ENCODE results near the gene TYW1.

- PRO-cap, 2 experiments = no peak in any of the 2 experiments
Measured at GRCh38 chr7:66043589-66044185, 31.9 kb upstream of the ASL start.

DNA sequence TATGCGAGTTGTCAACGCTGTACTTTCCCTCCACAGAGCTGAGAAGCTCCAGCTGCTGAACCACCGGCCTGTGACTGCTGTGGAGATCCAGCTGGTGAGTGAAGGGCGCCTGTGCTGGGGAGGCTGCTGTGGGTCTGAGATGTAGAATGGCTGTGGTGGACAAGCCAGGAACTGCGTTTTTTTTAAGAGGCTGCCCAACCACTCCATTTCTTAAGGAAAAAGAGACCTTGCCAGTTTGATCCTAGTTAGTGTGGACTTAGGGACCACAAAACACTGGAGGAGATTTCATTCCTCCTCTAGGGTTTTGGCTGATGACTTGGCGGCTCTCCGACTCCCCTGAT lies 30.7 kb downstream of the CRCP start:
- PRO-cap, 2 experiments = no peak in any of the 2 experiments

GRCh38 chr7:66152441-66153373 lies 38.1 kb downstream of the CRCP start:
- PRO-cap, 2 experiments = no peak in any of the 2 experiments

- PRO-cap, 2 experiments = no peak in any of the 2 experiments
Measured at GRCh38 chr7:66306298-66306665, 101.1 kb downstream of the TPST1 start.

GRCh38 chr7:66352056-66352706 lies 147.0 kb downstream of the TPST1 start:
- PRO-cap, 2 experiments = no peak in any of the 2 experiments

DNA sequence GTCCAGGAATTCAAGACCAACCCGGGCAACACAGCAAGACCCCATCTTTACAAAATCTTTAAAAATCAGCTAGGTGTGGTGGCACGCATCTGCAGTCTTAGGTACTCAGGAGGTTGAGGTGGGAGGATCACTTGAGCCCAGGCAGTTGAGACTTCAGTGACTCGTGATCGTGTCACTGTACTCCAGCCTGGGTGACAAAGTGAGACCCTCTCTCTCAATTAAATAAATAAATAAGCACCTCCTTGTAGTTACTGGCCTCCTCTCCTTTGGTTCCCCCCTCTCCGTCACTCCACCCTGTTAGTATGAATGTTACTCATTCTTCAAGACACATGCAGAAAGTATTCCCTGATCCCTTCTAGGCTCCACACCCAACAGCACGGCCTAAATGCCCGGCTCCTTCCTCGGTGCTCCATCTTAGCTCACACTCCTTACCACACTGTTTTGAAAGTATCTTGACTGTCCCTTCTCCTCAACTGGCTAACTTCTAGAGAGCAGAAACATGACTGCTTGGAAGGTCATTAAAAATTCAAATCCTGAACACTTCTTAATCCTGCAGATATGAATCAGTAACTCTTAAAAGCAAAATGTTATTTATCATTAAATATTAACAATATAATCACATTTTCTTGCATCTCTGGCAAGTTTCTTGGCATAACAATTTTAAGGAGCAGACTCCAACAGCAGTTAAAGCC lies 38.0 kb upstream of the KCTD7 start:
- PRO-cap, 2 experiments = peak in 1 of 2 experiments; most common minus-strand start position 379 of the sequence (in 1)

DNA sequence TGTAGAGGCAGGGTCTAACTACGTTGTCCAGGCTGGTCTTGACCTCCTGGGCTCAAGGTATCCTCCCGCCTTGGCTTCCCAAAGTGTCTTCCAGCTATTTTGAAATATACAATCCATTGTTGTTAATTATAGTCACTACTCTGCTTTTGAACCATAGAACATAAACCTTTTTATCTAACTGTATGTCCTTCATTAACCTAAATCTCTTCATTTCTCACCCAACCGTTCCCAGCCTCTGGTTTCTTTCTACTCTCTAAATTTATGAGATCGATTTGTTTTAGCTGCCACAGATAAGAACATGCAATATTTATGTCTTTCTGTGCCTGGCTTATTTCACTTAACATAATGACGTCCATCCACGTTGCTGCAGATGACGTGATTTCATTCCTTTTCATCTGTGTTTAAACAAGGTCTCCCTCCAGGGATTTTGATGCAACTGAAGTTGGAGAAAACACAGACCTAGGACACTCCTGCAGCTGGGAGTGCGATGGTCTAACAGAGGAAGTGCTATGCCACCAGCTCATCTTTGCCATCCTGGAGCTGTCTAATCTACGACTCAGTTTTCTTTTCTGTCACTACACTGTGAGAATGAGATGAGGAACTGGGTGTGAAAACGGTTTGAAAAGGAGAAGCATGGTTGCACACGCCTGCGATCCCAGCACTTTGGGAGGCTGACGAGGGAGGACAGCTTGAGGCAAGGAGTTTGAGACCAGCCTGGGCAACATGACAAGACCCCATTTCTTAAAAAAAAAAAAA lies 1.6 kb upstream of the KCTD7 start:
- PRO-cap, 2 experiments = no peak in any of the 2 experiments

GRCh38 chr7:66888260-66888847 lies 32.7 kb upstream of the TMEM248 start:
- PRO-cap, 2 experiments = no peak in any of the 2 experiments

DNA sequence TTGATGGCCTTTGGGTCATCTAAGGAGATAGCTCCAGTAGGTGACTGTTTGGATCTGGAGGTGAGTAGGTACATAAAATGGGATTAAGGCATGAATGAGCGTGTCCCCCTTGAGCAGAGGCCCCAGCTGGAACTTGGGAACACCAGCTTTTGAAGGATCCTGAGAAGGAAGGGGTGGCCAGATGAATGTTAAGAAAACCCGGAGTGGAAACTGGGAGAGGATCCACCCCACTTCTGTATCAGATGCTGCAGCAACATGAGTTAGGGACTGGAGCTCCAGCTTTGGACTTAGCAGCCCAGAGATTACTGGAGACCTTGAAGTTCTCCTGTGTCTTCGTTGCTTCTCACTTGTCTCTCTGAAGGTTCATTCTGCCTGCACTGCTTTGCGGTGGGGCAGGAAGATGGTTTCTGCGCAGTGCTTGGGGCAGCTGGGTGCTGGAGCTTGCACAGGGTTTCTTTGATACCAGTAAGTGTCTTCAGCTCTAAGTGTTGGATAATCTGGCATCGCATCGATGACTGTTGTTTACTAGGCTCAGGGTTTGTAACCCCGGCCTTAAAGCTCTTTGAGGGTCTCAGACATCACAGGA lies 9.3 kb downstream of the TMEM248 start:
- PRO-cap, 2 experiments = peak in 1 of 2 experiments; most common plus-strand start position 195 of the sequence (in 1)

DNA sequence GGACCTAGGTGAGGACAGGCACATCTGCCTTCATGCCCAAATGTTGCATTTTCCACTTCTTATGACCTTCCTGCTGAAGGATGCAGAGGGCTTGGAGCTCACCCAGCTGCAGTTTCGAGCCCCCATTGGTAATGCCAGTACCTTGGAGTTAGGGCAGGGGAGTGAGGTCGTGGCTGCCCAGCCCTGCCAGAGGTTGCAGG lies 24.9 kb downstream of the SBDS start:
- PRO-cap, 2 experiments = no peak in any of the 2 experiments

DNA sequence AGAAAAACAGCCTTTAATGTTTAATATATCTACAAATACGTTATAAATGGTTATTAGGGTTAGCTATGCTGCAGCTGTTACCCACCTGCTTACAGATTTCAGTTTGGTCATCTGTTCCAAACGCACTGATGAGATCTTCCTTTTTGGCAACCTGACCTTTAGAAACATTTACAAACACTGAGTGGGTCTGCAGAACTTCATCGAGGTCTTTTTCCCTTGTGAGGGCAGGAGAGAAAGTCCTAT lies 1.3 kb downstream of the SBDS start:
- PRO-cap, 2 experiments = no peak in any of the 2 experiments

DNA sequence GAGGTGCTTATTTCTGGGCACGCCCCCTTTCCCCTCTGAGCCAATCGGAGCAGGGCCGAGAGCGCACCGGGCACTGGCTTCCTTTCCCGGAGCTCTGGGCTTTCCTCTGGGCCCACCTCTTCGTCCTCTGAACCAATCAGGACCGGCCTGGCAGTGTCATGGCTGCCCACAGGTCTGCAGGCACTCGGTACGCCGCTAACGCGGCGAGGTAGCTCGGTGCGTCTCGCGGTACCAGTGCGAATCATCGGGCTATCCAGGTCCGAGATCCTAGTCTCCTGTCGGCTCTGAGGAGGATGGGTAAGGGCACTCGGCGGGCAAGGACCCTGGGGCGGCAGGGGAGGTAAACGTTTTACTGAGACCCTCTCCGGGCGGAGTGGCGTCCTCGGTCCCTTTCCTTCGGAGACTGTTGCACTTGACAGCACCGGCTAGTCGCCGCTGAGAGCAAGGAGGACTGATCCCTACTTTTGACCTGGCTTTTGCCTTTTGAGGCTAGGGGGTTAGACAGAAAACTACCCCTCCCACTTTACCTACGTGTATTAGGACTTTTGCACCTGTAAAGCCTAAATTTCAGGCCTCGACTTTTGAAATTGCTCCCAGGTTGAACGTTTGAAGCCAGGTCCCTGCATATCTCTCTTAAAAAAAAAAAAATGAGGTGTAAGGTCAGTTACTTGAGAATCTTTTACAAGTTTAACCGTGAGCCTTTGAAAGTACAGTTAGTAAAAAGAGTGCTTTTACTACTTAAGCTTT lies at the start of gene TYW1:
Gene TYW1 (plus strand): TSS at position 148 of the 747 bp plus-strand sequence.
- PRO-cap, 2 experiments = peak in 2 of 2 experiments; most common plus-strand start position 171 of the sequence (in 2)

- PRO-cap, 2 experiments = no peak in any of the 2 experiments
Measured at GRCh38 chr7:67308666-67309207, 32.0 kb downstream of the SPDYE21 start.

DNA sequence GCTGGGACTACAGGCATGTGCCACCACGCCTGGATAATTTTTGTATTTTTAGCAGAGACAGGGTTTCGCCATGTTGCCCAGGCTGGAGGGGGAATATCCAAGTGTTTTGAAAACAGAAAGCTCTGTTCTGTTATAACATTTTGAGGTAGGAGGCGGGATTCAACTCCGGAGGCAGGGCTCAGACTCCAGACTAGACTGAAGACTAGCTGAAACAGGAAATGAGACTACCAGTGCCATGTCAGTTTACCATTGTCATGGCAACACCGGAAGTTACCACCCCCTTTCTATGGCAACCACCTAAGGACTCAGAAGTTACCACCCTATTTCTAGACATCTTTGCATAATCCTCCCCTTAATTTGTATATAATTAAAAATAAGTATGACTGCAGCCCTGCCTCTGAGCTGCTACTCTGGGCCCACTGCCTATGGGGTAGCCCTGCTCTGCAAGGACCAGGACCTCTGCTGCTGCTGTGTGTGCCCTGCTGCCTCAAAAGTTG lies 1069.0 kb upstream of the AUTS2 start:
- PRO-cap, 2 experiments = no peak in any of the 2 experiments

- PRO-cap, 2 experiments = no peak in any of the 2 experiments
Measured at GRCh38 chr7:69394281-69394729, 204.0 kb upstream of the AUTS2 start.

DNA sequence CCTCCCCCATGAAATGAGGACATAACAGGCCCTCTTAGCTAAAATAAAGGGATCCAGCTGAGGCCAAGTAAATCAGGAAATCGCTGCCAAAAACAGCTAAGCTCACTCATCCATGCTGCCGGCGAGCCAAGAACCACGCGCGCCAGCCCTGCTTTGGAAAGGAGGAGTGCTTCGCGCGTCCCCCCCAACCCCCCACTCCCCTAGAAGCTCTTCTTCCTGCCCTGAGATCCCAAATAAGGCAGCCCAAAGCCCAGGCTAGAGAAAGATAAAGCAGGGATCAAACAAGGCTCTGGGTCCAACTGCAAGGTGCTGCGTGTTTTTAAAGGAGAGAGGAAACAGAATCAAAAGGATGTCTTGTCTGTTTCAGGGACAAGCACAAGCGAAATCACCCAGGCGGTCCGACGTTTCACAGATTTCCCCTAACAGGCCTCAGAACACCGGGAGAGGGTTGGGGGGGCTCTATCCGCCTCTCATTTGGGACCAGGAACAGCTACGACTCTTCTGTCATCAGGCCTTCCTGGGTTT lies 168.3 kb upstream of the AUTS2 start:
- PRO-cap, 2 experiments = no peak in any of the 2 experiments

DNA sequence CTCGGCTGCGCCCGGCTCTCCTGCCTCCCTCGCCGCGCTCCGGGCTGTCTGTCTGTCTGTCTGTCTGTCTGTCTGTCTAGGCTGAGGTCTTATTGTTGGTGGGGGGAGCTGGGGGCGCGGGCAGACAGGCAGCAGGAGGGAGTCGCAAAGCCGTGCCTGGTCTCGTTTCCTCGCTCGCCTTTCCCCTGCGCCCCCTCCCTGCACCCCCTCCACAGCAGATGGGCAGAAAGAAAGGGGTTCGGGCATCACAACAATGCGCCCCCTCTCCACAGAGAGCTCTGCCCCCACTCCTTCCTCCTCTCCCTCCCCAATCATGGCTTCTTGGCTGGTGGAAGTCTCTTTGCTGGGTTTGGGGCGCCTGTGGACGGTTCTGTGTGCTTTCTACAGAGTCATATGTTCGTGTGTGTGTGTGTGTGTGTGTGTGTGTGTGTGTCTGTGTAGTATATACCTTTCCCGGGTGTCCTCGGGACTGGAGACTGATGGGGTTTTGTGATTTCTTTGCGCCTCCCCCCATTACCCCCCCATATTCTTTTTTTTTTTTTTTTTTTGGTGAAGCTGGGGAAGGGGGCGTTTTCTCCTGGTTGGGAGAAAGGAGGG lies 1.8 kb downstream of the AUTS2 start:
- PRO-cap, 2 experiments = no peak in any of the 2 experiments

GRCh38 chr7:69721631-69722037 lies 123.4 kb downstream of the AUTS2 start:
- PRO-cap, 2 experiments = no peak in any of the 2 experiments

- PRO-cap, 2 experiments = no peak in any of the 2 experiments
Measured at GRCh38 chr7:69739636-69740607, 141.6 kb downstream of the AUTS2 start.

DNA sequence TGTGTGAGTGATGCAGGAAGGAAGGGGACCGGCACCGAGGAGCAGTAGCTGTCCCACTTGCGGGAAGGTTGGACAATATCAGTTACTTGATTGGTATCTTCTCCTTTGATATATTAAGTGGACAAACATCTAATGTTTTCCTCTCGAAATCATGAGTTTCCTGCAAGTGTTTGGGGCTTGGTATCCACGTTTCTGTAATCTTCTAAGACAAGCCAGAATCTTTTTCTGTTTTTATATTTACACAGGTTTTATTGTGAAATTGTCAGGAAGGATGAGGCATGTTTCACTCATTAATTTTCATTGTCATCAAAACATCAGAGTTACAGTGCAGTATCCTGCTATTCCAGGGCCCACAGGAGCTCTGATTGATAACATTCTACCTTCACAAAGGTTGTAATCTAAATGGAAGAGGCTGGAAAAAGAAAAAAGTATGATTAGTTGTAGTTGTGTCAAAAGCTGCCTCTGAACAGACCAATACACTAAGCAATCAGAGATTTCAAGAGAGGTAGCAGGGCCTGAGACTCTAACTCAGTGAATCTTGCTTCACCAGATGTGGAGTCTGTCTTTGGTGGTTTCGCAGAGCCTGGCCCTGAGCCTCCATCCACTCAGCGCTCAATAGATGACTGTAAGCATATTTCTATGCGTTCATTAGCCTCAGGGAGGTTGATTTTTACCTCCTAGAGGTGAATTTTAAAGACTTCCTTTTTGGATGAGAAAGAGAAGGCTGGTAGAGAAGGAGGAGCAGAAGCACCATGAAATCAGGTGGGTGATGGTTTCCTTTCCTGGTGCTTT lies 627.2 kb upstream of the GALNT17 start:
- PRO-cap, 2 experiments = no peak in any of the 2 experiments